ENCODE measurements around a stretch of chr7.

- PRO-cap, result no peak
Measured at GRCh38 chr7:134353293-134353879, 36.7 kb upstream of the SLC35B4 start.

- PRO-cap, result unidirectional peak, plus-strand start at chr7:134451913
Measured at GRCh38 chr7:134451758-134452075, 7.2 kb downstream of the AKR1B1 start.

DNA sequence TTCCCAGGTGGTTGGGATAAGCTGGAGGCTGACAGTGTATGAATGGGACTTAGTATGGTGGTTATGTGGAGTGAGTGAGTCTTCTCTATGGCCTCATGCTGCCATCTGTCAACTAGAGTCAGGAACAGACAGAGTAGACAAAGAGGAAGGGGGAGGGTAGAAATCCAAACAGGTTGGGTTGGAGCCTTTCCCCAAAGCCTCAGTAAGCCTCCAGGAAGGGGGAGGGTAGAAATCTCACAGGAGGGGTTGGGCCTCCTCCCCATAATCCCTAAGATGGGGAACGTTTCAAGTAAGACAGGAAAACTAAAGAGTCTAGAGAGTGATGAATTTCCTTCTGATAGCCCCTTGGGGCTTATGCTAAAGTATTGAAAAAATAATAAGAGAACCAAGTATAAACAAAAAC lies 2.0 kb upstream of the AKR1B15 start:
- PRO-cap, result no peak

DNA sequence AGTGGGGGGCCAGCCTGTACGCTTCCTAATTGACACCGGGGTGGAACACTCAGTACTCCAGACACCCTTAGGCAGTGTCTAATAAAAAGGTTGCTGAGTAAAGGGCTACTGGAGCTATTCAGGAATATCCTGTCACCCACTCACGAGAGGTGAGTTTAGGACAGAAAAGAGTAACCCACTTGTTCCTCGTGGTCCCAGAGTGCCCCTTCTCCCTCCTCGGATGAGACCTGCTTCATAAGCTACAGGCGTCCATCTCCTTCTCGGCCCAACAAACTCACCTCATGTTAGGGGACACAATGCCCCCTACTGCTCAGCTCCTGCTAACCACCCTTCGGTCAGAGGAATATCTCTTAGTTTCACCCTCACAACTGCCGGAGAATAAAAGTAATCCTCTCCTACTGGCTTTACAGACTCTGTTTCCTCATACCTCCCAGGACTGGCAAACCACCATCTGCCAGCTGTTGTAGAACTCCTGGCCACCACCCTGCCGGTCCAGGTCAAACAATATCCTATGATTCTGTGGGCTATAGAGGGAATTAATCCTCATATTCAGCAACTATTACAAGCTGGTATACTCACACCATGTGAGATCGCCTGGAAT lies 3.1 kb downstream of the AKR1B15 start:
- PRO-cap, result no peak

DNA sequence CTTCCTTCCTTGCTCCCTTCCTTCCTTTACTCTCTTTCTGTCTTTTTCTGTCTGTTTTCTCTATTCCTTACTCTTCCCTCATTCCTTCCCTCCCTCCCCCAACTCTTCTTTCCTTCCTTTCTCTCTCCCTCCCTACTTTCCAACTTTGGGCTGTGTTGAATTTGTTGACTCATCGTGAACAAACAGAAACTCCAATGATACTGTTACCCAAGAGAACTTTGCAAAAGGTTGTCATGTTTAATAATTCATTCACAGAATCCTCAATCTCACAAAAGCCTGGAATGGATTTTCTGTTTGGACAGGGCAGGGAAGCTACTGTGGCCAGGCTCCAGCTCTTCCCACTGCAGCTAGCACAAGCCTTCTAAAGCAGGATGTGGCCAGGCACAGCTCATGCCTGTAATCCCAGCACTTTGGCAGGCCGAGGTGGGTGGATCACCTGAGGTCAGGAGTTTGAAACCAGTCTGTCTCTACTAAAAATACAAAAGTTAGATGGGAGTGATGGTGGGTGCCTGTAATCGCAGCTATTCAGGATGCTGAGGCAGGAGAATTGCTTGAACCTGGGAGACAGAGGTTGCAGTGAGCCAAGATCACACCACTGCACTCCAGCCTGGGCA lies 14.1 kb downstream of the AKR1B15 start:
- PRO-cap, result no peak

DNA sequence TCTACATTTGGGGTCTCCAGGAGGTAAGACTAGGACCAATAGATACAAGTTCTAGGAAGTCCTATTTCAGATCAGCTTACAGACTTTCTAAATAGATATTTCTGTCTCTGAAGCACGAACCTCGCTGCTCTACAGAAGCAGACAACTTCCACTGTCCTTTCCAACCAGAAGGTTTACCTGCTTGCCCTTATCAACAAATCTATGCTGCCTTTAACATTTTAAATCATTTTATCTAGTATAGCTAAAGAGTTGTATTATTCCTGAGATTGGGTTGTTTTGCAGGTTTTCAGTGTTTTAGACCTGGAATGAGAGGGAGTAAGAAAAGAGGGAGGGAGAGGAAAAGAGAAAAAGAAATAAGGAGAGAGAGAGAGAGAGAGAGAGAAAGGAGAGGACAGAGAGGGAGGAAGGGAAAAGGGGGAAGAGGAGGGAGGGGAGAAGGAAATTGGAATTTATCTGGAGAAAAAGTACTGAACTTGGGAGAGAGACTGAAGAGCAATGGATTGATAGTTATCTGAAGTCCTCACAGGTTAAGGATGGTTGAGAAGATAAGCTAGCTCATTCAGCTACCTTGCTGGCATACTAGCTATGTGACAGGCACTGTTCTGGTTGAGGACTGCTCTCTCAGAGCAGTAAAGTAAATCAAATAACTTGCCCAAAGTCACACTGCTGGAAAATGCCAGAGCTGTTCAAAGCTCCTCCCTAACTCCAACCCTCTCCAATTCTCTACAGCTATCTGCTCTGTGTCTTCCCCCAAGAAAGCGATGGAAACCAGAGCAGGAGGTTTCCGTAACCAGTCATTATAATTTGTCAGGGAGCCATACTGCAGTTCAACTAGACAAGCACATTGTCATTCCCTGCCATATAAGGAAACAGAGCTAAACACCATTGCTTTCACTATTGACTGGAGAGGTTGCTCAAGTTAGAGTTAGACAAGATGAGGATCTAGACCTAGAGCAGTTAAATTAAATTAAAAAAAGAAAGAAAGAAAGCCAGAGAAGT lies 10.6 kb downstream of the CALD1 start:
- PRO-cap, result no peak

- PRO-cap, result no peak
Measured at GRCh38 chr7:134864796-134865989, 85.8 kb downstream of the CALD1 start.

- PRO-cap, result no peak
Measured at GRCh38 chr7:134867536-134867814, 88.0 kb downstream of the CALD1 start.

DNA sequence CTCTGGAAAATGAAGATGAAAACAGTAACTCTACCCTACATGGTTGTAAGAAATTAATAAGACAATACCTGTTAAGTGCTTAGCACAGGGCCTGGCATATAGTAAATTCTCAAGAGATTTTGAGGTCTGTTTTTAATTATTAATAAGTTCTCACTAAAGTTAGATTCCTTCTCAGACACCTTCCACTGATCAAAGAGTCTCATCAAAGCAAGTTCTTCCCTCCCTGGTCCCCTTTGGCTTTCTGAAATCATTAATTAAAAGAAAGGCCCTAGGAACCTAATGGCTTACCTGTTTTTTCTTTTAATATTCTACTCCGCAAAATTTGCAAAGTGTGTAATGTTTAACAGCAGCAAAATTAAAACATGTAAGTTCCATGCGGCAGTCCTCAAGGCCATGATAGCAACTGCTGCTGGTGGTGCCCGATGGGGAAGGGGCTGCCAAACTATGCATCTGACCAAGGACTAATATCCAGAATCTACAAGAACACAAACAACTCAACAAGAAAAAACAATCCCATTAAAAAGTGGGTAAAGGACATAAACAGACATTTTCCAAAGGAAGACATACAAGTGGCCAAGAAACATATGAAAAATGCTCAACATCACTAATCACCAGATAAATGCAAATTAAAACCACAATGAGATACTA lies 4.7 kb downstream of the TMEM140 start:
- PRO-cap, result no peak

DNA sequence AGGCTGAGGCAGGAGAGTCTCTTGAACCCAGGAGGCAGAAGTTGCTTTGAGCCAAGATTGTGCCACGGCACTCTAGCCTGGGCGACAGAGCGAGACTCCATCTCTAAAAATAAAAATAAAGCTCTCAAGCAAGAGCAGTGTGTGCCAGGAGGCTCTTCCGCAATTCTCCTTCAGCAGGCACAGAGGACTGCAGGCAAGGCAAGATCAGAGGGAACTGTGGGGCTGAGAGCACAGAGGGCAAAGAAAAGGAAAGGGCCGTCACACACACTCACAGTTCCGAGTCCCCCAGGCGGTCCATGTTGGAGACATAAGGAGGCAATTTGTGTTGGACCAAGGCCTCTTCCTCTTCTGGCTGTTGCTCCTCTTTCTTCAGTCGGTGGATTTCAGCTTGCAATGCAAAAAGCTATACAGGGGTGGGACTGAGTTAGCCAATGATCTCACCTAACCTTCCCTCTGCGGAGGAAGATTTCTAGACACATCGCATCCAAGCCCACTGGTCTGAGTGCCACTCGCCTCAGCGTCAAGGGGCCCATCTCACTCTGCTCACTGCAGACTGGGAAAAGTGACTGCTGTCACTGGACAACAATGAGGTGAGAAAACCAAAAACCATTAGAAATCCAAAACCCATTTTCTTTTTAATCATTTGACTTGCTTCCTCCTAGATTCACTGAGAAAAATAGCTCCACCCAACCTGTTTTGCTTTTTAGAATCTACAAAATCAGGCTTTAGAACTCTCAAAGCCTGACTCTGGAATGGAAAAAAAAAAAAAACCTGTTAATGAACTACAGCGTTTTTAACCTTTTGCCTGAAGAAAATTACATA lies 5.5 kb downstream of the WDR91 start:
- PRO-cap, result no peak

DNA sequence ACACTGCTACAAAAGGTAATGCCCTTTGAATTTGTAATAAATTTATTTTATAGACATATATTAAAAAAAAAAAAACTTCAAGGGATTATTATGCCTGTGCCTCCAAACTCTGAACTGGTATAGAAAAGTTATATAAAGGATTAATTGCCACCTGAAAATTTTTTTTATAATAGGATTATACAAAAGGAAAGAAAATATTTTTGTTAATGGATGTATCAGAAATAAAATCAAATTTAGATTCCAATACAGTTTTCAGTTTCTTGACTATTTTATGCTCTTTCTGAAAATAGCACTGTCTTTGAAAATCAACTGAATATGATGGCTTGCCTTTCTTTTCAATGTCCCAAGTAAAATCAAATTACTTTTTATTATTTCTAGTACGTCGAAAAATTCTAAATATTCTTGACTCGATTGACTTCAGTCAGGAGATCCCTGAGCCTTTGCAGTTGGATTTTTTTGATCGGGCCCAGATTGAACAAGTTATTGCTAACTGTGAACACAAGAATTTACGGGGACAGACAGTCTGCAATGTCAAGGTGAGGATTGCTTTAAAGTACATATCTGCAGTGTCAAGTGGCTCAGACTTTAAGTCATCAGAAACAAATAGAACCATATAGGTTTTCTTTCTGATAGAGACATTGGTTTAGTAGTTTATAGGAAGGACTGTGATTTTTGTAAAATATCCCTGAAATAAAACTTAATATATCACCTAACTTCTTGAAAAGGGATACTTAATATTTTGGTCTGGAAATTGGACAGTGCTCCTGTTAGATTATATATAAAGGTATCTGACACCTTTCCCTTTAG lies 45.4 kb upstream of the STMP1 start:
- PRO-cap, result no peak

DNA sequence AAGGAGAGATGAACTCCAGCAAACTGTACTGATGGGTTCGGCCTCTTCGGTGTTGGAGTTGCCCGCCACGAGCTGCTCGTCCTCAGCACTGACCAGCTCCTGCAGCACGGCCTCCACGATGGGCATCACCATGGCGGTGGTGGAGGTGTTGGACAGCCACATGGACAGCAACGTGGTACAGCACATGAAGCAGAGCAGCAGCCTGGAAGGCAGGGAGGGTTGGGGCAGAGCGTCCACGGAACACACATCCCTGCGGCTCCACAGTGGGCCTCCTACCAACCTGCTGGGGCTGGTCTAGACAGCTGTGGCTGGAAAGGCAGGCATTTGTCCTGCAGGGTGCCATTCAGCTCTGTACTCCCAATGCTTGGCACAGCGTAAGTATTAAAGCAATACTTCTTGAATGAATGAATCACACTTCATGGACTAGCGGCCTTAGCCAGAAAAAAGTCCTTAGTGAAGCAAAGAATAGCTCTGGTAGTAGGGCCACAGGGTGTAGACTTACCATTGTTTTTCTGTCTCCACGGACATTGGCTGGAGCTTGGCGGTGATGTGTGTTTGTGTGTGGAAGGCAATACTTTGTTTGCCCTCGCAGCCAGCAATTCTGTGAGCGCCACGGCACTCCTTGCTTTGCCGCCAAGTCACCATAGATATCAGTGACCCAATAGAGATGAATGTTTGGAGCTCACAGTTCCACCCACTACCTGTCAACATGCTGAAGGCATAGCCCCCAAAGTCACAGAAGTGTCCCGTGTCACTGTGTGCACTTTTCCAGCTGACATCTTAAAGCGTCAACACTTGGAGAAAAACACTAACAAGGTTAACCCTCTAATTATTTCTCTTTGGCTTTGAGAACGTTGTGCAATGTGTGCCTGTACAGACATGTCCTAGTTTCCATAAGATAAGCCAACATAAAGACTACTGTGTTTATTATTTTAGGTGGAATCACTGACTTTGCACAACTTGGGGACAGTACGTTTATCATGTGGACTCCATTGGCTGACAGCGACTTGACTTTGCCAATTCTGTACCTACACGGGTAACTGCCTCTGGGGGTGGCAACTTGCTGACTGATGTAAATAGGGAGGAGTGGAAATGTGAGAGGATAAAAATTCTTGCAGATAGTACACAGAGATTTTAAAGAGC lies 21.5 kb downstream of the SLC13A4 start:
- PRO-cap, result no peak

GRCh38 chr7:135774291-135774779 lies 25.7 kb upstream of the FAM180A start:
- PRO-cap, result no peak

DNA sequence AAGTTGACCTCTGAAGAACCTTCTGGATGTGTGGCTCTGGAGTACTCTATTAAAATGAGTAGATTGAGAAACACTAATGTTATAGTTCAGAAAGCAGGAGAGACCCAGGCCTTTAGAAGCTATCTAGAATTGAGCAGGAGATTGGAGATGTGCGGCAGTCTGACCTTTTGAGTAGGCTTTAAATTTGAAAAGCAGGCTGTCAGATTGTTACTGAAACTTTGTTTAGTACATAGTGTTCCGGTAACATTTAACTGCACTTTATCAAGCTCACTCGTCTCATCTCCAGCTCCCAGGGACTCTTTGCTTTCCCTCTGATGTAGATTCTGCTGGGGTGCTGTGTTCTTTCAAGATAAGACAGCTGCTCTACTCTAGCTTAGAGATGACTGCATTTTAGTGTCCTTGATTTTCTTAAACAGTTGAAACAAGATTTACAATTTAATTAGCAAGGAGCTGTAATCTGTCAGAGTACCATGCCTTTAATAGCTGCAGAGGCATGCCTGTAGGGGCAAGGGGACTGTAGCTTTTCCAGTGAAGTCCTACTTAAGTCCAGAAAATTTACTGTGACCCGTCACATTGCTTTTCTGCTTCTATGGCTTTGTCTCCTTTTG lies 56.3 kb upstream of the MTPN start:
- PRO-cap, result no peak

GRCh38 chr7:136884349-136885075 lies 16.1 kb downstream of the CHRM2 start:
- PRO-cap, result no peak

- PRO-cap, result no peak
Measured at GRCh38 chr7:137943945-137944777, 57.7 kb downstream of the CREB3L2 start.

DNA sequence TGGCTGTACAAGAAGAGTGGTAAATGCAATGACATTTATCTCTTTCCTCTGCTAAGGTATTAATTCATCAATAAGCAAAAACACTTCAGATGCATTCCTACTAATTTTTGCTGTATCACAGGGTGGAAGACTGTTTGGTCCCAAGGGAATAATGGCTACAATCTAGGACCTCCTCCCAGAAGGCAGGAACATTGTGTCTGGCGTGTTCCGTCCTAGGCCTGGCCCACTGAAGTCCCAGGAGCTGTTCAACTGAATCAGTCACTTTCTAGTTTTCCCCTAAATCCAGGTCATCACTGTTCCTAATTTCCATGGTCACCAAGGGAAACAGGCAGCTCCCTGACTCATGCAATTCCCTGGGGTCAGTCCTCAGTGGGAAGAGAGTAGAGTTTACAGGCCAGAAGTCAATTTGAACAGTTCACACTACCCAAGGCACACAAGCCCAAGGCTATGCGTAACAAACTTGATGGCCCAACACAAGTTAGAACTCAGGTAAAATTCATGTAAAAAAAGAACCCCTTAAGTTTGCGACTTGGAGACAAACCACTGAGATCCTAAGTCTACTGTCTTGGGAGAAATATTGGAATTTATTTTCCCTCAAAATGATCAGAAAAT lies 44.0 kb downstream of the CREB3L2 start:
- PRO-cap, result no peak

DNA sequence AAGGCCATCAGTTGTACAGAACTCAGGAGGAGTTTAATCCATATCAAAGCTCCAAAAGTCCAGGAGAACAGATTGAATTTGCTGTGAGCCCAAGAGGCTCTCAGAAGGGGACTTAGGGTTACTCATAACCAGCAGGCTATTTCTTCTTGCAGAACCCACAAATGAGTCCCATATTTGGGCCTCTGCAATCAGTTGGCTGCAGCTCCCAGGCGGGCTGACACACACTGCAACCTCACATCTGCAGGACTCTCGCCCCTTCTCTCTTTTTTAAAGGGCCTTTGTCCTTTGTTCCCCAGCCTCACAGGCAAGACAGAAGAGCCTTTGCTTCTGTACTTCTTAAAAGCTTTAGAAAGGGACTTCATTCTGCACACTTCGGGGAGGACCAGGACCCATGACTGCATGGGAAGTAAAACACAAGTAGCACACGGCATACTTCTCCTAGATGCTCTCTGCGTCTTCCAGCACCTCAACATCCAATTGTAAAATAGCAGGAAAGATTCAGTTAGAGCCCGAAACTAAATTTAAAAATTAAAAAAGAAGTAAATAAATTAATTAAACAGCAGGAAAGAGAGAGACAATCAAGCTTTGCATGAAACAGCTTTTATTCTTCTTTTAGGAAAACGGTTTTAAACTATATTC lies 26.6 kb downstream of the CREB3L2 start:
- PRO-cap, result bidirectional peak, plus-strand start at position 368 of the sequence, minus-strand start at position 114 of the sequence

DNA sequence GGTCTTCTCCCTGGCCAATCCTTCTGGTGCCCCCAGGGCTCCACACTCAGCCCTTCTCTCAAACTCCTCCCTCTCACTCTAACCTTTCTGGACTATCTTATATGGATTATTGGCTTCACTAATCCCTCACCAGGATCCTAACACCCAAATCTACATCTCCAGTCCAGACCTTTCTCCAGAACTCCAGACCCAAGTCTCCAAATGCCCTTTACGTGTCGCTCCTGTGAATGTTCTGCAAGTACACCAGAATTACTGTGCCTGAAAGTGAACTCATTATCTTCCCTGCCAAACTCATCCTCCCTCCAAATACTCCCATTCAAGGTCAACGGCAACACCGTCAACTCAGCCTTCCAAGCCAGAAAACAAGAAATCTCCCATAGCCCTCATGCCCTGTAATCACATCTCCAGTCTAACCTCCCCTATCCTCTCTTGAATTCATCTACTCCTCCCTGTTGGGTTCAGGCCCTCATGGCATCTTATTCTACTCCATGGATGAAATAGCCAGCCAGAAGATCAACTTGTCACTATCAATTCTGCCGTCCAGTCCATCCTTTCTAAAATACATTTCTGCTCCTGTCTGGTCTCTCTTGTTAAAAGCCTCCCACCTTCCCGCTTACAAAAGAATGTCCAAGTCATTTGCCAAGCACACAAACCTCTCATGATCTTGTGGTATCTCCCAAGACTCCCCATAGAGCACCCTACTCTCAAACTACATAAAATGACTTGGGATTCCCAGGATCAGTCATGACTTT lies 12.2 kb downstream of the CREB3L2 start:
- PRO-cap, result no peak

GRCh38 chr7:138002221-138002791 lies 420 bp upstream of the CREB3L2 start:
- PRO-cap, result no peak